Mesenchymal stem cell of Wharton's jelly (primary cell): ENCODE data around the genes MIER3 and RAB3C.

DNA sequence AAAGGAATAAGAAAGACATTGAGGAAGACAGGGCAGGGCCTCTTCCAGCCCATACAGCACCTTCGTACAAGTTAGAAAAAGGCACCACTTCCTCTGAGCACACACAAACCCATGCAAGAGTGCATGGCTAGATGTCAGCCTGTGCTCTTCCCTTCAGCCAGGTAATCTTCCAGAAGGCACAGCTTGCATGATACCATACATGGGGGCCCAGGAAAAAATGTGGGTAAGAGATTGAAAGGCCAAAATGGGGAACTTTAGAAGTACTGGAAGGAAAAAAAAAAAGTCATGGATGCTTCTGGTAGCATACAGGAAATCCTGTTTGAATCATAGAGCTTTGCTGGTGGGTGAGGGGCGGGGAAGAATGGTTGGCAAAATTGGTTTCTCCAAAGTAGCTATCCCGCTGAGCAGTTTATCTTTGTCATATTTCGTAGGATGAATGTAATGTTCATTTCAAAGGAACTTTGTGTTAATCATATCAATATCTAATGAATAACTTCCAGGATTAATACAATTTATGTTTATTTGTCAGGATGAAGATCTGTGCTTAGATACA lies 78.3 kb upstream of the MAP3K1 start:
- CAGE, long polyA plus RNA = no peak

GRCh38 chr5:56815676-56816443 lies 511 bp downstream of the MAP3K1 start:
- CAGE, long polyA plus RNA = no peak

- CAGE, long polyA plus RNA = no peak
Measured at GRCh38 chr5:56950381-56951158, 1.4 kb downstream of the MIER3 start.

DNA sequence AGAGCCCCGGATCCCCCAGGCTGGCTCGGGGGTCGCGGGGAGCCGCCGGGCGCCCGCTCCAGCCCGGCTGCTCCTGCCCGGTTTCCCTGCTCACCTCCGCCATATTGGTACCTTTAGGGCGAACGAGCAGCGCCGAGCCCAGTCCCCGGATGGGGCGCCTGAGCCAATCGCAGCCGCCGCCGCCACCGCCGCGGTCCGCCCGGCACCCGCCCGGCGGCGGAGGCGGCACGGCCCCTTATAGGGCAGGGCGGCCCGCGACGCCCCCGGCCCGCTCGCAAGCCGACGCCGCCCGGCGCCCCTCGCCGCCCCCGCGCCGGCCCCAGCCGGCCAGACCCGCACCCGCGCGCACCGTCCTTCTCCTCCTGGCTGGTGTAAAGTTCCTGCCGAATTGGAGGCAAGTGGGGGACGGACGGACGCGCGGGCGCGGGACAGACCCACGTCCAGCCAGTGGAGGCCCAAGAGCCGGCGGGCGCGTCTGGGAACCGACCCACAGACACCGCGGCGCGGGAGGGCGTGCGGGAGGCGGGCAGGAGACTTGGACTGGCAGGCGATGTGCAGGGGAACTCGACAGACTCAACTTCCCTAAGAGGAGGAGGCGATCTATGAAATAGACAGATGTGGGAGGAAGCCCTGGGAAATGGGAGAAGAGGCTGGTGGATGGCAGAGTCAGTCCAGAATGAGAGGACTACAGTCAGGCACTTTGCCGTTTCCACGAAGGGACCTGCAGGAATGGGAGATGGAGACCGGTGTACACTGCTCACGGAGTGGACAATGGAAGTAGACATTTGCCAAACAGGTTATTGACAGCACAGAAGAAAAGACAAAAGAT lies at the start of gene MIER3:
MIER3 (minus strand) TSS at position 124 of the 829 bp plus-strand sequence.
- CAGE, long polyA plus RNA = no peak

DNA sequence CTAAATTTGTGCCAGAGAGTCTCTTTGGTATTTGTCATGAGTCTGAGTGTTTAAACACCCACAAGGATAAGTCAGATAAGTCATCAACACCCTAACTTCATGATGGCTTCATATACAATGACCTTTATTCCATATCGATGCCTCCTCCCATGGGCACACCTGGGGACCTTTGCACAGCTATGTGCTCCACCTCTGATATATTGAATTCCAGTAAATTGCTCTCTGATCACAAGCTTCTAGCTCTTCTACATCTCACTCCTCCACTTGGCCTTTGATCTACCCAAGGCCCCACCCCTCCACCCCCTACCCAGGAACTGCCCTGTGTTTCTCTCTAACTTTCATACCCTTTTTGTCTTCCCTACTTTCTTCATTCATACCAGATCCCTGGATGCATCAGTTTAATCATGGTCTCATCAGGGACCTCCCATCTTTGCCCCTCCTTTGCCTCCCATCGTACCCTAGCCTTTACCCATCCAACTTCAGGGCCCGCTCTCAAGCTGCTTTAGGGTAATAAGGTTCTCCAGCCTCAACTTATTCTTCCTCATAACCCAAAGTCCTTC lies 102.9 kb upstream of the MIER3 start:
- CAGE, long polyA plus RNA = no peak

DNA sequence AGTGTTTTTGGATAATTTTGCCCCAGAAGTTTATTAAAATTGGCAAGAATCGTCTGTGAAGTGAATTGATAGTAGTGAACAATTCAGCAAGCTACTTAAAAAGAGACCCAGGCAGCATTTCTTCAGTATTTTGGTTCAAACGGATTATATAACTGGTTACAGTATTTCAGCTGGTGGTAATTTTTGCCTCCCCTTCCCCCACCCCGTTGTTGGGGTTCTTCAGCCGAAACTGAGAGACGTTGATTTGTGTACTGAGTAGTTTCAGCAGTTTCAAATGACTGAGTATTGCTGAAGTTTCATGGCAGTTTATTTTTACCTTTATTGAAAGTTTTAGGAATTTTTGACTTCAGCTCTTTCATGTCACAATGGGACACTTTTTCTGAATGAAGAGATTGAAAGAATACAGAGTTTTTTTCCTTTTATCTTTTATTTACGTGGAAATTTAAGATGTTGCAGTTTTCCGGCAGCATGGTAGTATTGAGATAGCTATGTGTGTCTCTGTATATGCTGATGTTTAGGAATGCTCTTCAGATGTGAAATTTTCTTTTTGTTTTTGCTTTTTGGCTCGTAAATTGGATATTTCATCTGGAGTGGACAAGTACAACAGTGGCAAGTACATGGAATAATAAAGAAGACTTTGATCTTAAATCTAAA lies 1.8 kb downstream of the GPBP1 start:
- CAGE, long polyA plus RNA = no peak

DNA sequence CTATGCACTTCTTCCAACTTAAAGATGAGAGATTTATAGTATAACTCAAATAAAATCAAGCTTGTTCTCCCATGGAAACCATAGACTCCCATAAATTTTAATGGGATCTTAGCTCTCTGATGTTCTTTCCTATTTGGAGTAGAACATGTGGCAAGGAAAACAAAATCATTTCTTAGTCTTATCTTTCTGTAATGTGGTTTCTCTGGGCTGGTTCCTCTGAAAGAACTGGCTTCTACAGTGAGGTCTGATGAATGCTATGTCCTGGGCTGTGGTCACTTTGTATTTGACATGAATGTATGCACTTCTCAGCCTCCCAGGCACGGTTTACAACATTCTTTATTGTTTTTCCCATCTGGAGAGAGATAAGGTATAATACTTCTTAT lies 47.1 kb downstream of the ACTBL2 start:
- CAGE, long polyA plus RNA = no peak

DNA sequence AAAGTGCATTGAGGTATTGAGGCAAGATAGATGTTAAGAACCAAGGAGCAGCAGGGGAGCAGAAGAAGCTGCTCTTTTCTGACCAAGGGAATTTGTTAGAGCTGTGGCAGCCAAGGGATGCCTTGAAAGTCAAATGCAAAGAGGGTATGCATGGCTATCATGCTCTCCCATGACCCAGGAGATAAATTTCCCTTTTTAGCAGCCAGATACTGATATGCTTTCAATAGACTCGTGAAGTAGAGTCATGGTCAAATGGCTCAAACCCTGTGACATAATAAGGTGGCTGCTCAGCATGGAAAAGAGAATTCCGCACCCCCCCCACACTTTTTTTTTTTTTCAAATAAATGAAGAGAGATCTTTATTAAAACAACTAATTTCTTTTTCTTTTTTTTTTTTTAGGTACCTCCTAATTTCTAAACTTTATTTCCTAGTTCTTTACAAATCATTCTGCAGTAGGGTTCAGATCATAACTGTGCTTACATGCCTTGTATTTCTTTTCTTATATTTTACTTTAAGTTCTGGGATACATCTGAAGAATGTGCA lies 180.9 kb upstream of the ACTBL2 start:
- CAGE, long polyA plus RNA = no peak

DNA sequence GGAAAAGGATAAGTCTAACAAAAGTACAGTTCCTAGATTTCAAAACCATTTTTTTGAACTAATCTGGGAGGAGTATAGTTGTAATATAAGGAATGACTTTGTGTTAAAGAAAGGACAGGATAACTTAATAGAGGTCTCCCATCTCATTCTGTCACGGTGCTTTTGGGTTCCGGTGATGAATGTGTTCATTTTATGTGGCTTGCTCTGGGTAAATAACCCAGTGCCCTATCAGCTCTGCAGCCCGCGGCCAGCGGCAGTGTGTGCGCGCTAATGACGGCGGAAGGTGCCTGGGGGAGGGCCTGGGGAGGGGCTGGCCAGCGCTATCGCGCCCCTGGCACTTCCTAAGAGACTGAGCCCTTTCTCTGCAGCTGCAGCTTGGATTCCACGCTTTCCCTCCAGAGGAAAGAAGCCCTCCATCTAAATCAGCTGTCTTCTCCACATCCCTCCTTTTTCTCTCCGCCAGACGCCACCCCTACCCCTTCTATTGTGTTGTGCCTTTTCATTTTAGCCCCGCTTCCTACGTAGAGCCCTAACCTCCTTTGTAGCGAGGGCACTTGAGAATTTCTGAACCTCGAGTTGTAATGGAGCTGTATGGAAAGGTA lies 958 bp upstream of the RAB3C start:
- CAGE, long polyA plus RNA = no peak

DNA sequence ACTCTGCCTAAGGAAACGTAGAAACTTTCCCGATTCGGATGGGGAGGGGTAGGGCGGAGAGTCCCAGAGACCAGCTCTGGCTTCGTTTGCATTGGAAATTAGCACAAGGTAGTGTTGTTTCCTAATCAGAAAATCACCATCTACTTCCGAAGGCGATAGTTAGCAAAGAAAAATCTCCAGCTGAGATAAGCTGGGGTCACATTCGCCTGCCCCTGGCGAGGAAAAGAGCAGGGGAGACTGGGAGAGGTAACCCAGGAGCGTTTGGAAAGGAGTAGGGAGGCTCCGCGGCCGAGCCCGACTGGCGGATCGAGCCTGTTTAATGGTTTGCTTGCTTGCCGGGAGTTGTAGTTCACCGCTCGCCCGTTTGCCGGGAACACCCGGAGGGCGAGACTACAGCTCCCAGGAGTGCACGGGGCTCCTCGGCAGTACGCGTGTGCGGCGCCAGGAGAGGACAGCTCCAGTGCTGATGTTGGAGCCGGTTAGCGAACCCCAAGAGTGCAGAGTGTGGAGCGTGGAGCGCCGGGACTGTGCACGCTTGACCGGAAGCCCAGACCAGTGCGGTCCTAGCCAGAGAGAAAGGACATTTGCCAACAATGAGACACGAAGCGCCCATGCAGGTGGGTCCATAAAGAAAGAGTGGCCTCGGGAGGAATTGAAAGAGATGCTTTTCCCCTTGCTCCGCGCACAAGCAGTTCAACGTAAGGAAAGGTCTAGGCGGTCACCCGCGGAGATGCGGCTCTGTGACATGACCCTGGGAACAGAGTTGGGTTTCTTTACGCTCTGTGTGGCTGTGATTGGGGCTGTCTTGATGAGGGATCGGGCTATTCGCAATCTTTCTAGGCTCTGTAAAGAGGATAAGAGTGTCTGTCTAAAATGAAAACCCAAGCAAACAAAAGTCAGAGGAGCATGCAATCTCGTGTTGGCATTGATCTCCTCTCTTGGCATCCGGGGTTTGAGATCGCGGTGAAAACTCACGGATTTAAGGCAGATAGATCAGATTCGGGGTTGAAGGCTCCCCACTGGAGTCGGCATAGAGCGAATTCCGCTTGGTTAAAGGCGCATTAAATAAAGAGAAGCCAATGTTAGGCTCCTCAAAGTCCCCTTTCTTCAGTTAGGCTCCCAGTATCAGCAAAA lies at the start of gene RAB3C:
RAB3C (plus strand) TSS at position 460 of the 1,134 bp plus-strand sequence.
- CAGE, long polyA plus RNA = no peak

DNA sequence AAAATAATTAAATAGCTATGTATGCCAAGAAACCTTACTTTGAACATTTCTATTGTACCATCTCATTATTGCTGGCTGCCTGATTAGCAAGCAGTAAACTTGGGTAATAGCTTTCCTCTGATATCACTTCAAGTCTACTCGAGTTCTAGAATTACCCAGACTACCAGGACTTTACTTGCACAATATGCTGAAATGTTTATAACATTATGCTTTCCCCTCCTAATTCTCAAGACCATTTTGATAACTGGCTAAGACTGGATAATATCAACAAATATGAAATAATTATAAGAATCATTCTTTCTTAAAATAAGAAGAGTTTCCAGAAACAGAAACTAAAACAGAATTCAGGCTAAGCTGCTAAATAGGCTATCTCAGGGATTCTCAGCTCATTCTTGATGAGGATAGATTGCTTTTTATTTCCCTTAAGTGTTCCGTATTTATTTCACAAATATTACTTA lies 512.7 kb downstream of the RAB3C start:
- CAGE, long polyA plus RNA = no peak

- CAGE, long polyA plus RNA = no peak
Measured at GRCh38 chr5:59124822-59125842, 542.3 kb downstream of the RAB3C start.

DNA sequence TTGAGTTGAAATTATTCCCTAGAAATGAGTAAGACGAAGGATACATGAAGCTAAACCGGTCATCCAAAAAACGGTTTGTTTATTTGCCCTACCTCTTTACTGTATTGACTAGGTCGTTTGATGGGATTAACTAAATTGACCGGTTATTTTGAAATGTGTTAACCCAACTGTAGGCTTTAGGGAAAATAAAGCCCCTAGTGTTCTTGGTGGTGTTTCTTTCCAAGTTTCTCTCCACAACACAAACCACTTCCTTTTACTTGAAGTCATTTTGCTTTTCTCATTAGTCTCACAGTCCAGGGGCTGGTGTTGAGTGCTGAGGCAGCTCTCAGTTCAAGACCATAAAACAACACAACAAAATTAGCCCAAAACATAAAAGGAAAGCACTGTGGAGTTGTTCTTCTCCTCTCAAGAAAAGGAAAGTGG lies 569.7 kb downstream of the RAB3C start:
- CAGE, long polyA plus RNA = no peak

GRCh38 chr5:59189220-59190217 lies 606.6 kb downstream of the RAB3C start:
- CAGE, long polyA plus RNA = no peak

GRCh38 chr5:59429813-59430573 lies 463.5 kb downstream of the PDE4D start:
- CAGE, long polyA plus RNA = no peak

DNA sequence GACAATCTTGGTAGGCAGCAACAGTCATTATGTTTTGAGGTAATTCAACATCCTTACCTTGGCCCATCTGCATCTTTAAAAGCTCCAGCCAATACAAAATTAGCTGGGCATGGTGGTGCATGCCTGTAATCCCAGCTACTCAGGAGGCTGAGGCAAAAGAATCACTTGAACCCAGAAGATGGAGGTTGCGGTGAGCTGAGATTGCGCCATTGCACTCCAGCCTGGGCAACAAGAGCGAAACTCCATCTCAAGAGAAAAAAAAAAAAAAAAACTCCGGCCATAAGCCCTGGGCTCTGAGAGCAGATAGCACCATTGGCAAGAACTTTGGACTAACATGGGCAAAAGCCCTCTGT lies 65.2 kb downstream of the DEPDC1B start:
- CAGE, long polyA plus RNA = no peak

- CAGE, long polyA plus RNA = no peak
Measured at GRCh38 chr5:60944546-60944888, 353 bp downstream of the ERCC8 start.

- CAGE, long polyA plus RNA = no peak
Measured at GRCh38 chr5:61069734-61070048, 92.6 kb downstream of the SMIM15 start.

DNA sequence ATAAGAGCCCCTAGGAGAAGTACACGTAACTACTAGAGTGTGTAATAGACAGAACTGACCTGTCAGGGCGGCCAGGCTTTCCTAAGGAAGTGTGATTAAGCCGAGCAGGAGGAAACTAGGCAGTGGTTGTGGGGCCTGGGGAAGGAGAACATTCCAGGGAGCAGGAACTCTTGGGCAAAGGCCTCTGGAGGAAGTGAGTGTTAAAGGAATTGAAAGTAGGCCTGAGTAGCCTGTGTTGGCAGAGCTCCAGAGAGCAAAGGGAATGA lies 9.1 kb upstream of the ZSWIM6 start:
- CAGE, long polyA plus RNA = no peak

GRCh38 chr5:61338779-61339548 lies 6.9 kb downstream of the ZSWIM6 start:
- CAGE, long polyA plus RNA = no peak